HT1080 (cell line): ENCODE measurements around a stretch of chrX.

DNA sequence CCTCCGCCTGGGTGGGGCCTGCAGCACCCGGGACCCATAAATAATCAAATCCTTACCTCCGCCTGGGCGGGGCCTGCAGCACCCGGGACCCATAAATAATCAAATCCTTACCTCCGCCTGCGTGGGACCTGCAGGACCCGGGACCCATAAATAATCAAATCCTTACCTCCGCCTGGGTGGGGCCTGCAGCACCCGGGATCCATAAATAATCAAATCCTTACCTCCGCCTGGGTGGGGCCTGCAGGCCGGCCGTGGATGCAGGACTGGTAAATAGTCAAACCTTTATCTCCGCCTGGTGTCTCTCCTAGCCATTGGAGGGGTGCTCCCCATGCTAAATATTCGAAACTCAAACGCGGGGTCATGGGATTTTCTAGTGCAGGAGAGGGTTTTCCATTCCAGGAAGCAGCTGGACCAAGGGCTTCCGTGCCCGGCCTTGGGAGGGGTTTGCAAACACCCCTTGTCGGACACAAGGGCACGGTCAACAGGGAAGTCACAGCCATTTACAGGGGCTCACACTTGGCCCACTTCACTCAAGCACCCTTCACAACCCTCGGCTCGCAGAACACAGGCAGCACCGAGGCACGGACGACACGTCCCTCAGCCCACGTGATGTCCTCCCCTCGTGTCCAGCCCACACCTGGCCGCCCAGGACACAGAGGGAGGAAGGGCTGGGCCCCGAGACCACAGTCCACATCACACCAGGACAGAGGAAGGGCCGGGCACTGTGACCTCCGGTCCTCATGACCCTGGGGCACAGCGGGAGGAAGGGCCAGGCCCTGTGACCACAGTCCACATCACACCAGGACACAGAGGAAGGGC, 10.4 kb upstream of the PLCXD1 start:
RAMPAGE:
- cytosol, long total RNA, result no peak
- long total RNA, result no peak
- nucleus, long total RNA, result no peak

DNA sequence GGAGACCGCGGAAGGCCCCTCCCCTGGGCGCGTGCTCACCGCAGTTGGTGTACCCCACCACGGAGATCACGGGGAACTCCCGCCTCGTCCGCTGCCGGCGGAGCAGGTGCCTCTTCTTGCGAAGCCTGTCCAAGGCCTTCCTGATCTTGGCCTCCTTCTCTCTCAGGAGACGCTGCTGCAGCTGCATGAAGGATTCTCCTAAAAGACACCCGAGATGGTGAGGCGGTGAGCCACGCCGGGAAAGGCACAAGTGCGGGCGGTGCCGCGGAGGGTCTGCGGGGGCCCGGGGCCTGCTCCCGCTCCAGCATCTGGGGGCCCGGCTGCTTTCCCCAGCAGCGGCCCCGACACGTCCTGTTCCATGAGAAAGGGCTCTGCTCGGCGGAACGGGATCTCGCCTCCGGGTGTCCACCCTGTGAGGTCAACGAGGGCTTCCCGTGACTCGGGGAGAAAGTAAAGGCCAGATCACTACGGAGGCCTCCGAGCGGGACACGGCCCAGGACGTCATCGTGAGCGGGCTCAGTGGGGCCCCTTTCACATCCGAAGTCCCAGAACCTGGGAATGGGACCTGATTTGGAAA, 5.8 kb downstream of the GTPBP6 start:
RAMPAGE:
- cytosol, long total RNA, result no peak
- long total RNA, result no peak
- nucleus, long total RNA, result no peak

GRCh38 chrX:315825-316626, 2.6 kb downstream of the GTPBP6 start:
RAMPAGE:
- cytosol, long total RNA, result no peak
- long total RNA, result no peak
- nucleus, long total RNA, result no peak

DNA sequence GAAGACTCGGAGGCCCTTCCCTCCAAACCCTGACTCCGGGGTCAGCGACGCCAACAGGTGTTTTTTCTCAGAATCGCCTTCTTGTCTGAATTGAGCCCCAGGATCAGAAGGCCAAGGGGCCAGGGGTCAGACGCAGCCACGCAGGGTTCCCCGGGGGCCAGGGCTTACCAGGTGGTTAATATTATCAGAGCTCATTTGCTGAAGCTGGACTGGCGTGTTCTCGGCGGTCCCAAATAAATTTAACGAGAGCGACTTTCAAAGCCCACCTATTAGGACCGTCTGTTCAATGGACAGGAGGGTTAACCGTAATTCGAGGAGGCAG, 239.4 kb downstream of the CRLF2 start:
RAMPAGE:
- cytosol, long total RNA, result no peak
- long total RNA, result no peak
- nucleus, long total RNA, result no peak

DNA sequence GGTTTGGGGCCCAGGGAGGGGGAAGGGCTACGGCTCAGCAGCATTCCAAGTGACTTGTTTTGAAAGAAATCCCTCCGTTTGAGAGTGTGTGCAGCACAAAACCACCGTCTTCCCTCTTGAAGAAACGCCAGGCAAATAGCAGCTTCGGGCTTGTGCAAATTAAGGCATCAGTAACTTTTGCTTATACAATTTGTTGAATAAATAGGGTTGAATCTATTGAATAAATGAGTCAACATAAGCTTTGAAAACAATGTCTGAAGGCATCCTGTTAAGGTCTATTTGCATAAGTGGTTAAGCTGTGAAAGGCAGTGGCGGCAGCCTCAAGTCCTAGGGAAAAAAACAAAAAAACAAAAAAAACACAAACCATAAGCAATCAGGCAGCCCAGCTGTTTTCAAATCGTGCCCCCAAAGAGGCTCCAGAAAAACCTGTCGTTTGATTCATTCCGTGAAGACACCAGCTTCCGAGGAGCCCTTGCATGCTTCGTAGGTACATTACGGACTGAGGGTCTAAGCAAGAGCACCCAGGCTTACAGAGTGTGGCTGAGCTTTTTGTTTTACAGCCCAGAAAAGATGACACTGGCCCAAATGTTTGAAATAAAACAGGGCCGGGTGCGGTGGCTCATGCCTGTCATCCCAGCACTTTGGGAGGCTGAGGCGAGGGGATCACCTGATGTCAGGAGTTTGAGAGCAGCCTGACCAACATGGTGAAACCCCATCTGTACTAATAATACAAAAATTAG, 103.7 kb downstream of the CRLF2 start:
RAMPAGE:
- cytosol, long total RNA, result no peak
- long total RNA, result no peak
- nucleus, long total RNA, result no peak

GRCh38 chrX:1248328-1249125, 20.1 kb upstream of the CSF2RA start:
RAMPAGE:
- cytosol, long total RNA, result no peak
- long total RNA, result no peak
- nucleus, long total RNA, result no peak

GRCh38 chrX:1398787-1399365, 7.0 kb upstream of the SLC25A6 start:
RAMPAGE:
- cytosol, long total RNA, result no peak
- long total RNA, result no peak
- nucleus, long total RNA, result no peak

DNA sequence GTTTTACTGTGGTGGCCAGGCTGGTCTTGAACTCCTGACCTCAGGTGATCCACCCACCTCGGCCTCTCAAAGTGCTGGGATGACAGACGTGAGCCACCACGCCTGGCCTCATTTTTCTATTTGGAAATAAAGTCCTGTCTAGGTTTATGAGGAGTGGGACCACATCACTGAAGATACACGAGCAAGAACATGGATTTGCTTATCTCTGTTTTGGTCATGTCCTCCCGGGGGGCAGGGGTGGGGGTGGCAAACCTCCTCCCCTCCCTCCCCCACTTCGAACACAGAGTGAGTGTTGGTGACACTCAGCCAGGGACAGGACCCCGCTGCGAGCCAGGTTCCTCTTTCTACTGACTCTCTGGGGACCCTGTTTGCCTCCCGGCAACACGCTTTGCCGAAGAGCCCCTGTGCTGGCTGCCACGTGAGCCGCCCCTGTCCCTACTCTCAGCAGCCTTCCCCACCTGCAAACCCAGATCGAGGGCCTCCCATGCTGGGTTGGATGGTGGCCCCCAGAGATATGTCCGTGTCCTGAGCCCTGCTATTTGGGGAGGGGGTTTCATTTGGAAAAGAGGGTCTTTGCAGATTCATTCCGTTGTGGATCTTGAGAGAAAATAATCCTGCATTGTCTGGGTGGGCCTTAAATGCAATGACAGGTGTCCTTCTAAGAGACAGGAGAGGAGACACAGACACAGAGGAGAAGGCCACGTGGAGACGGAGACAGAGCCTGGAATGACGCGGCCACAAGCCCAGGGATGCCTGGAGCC, 34.7 kb downstream of the P2RY8 start:
RAMPAGE:
- cytosol, long total RNA, result no peak
- long total RNA, result no peak
- nucleus, long total RNA, result no peak

DNA sequence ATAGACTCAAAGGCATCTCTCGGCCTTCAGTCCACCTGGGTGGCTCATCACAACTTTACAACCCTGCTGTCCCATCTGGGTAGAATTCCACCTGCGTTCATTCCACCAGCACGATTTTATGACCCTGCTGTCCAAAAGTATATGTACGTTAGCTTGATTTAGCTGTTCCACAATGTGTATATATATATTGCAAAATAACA, 213.8 kb downstream of the ASMT start:
RAMPAGE:
- cytosol, long total RNA, result no peak
- long total RNA, result no peak
- nucleus, long total RNA, result no peak

RAMPAGE:
- cytosol, long total RNA, result no peak
- long total RNA, result no peak
- nucleus, long total RNA, result no peak
These were observed 306.7 kb downstream of the DHRSX start for GRCh38 chrX:2194013-2194455.

DNA sequence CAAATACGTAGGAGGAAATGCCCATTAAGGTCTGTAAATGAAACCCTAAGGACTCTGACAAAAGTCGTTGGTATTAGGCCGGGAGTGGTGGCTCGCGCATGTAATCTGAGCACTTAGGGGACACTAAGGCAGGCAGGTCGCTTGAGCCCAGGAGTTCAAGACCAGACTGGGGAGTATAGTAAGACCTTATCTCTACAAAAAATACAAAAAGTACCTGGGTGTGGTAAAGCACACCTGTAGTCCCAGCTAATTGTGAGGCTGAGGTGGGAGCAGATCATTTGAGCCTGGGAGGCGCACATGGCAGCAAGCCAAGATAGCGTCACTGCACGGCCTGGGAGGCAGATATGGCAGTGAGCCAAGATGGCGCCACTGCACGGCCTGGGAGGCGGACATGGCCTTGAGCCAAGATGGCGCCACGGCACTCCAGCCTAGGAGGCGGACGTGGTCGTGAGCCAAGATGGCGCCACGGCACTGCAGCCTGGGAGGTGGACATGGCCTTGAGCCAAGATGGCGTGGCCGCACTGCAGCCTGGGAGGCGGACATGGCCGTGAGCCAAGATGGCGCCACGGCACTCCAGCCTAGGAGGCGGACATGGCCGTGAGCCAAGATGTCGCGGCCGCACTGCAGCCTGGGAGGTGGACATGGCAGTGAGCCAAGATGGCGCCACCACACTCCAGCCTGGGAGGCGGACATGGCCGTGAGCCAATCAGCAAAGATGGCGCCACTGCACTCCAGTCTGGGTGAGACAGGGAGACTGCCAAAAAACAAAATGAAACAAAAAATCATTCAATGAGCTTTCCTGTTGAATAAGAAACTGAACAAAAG, 247.7 kb downstream of the DHRSX start:
RAMPAGE:
- cytosol, long total RNA, result no peak
- long total RNA, result no peak
- nucleus, long total RNA, result no peak

DNA sequence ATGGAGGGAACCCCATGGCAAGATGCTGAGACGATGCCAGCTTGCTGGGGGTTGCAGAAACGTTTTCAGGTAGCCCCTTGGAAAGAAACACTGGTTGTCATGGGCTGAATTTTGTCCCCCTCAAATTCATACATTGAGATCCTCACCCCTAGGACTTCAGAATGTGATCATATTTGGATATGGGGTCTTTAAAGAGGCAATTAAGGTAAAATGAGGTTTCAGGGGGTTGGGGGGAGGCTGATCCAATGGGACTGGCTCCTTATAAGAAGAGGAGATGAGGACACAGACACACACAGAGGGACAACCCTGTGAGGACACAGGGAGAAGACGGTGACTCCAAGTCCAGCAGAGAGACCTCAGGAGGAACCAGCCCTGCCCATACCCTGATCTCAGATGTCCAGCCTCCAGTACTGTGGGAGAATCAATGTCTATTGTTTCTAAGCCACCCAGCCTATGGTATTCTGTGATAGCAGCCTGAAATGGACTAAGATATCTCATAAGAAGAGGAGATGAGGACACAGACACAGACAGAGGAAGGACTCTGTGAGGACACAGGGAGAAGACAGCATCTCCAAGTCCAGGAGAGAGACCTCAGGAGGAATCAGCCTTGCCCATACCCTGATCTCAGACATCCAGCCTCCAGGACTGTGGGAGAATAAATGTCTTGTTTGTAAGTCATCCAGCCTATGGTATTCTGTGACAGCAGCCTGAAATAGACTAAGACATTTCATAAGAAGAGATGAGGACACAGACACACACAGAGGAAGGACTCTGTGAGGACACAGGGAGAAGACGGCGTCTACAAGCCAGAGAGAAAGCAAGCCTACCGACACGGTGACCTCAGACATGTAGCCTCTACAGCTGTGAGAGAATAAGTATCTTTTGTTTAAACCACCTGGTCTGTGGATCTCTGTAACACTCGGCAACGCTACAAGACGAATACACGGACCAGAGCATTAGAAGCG, 112.3 kb downstream of the DHRSX start:
RAMPAGE:
- cytosol, long total RNA, result no peak
- long total RNA, result no peak
- nucleus, long total RNA, result no peak

DNA sequence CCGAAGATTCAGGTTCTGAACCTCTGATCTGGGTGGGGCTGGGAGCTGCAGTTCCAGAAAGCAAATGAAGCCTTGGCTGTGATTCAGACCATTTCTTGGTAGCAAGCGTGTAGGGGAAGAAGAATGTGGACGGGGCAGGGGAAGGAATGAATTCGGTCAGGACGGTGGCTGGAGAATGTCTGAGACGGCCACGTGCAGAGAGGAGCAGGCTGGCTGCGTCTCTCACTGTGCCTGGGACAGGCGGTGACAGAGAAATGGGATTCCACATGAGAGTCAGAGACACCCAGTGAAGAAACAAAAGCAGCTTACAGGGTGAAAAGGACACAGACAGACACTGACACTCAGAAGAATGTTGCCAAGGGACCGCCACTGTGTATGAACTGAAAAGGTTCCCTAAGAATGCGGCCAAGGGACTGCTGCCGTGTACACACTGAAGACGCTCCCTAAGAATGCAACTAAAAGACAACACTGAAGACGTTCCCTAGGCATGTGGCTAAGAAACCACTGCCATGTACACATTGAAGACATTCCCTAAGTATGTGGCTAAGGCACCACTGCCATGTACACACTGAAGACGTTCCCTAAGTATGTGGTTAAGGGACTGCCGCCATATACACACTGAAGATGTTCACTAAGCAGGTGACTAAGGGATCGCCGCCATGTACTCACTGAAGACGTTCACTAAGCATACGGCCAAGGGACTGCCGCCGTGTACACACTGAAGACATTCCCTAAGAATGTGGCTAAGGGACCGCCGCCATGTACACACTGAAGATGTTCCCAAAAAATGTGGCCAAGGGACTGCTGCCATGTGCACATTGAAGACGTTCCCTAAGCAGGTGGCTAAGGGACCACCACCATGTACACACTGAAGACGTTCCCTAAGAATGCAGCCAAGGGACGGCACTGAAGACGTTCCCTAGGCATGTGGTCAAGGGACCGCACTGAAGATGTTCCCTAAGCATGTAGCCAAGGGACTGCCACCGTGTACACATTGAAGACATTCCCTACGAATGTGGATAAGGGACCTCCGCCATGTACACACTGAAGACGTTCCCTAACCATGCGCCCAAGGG, 49.0 kb downstream of the DHRSX start:
RAMPAGE:
- cytosol, long total RNA, result no peak
- long total RNA, result no peak
- nucleus, long total RNA, result no peak

GRCh38 chrX:2463911-2464358, 36.8 kb downstream of the DHRSX start:
RAMPAGE:
- cytosol, long total RNA, result no peak
- long total RNA, result no peak
- nucleus, long total RNA, result no peak

DNA sequence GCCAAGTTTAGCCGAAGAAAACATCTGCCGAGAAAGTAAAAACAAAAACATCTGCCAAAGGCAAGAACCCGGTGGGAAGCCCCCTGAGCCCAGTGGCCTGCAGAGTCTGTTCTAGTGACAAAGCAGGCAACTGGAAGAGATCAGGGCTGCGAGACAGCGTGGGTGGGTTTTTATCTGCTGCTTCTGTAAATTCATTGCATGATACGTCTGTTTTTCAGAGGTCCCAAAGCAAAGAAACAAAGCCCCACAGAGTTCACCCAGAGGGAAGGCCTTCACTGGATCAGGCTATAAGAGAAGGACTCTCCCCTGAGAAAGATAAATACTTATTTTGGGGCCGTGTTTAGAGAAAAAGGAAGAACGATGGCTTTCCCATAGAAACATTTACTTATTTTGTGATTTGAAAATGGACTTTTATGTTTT, 26.4 kb upstream of the CD99 start:
RAMPAGE:
- cytosol, long total RNA, result no peak
- long total RNA, result no peak
- nucleus, long total RNA, result no peak

DNA sequence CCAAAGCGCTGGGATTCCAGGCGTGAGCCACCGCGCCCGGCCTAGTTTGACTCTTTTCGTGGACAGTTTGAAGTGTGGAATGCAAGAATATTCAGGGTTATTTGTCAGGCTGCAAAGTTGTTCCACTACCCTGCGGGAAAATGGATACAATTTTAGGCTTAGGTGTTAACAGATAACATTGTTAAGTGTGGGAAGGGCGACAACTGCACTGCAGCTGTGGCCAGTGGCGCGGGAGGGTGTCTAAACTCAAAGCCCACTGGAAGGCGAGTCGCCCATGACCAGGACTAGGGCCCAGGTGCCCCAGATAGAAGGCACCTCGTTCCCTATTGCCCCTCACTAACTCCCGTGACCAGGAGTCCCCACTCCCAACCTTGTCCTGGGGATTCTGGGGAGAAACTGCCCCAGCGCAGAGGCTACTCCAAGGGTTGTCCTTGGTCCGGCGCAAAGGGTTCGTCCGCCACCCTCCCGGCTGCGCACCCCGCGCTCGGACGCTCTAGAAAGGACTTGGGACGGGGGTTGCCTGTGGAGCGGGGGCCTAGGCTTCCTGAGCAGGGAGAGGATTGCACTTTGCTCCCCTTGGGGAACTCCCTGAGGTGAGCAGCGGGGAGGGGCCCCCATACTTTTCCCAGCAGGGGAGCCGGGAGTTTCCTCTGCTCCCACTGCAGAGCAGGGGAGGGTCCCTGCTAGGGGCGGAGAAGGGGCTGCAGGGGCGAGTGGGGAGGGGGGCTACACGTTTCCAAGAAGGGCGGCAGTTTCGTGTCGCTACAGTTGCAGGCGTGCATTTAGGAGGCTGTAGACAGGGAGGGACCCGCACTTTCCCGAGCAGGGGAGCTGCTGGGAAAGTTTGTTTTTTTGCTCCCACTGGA, 902 bp upstream of the CD99 start:
RAMPAGE:
- cytosol, long total RNA, result no peak
- long total RNA, result no peak
- nucleus, long total RNA, result no peak

DNA sequence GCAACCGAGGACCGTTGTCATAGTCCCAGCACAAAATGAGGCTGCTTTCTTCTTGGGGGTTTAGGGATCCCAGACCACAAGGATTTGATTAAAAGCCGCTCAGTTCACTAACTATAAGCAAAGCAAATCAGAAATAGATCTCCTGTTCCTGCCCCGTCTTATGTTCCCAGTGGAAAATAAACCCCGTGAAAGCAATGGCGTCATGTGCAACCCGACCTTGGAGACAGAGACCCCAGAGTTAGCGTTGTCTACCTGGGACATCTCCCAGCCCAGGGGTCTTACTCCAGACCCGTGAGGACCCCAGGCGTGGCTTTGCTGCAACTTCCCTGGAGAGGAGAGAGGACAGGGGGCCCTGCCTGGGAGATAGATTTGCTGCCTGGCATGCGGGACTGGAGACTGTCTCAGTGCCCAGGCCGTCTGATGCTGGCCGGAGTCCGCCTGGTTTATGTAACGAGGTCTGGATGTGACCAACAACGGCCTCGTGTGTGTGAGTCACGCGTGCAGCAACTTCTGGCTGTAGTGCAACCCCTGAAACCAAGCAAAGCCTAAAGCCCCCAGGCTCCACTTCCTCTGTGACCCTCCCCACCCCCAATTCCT, 15.6 kb downstream of the XG start:
RAMPAGE:
- cytosol, long total RNA, result no peak
- long total RNA, result no peak
- nucleus, long total RNA, result no peak

DNA sequence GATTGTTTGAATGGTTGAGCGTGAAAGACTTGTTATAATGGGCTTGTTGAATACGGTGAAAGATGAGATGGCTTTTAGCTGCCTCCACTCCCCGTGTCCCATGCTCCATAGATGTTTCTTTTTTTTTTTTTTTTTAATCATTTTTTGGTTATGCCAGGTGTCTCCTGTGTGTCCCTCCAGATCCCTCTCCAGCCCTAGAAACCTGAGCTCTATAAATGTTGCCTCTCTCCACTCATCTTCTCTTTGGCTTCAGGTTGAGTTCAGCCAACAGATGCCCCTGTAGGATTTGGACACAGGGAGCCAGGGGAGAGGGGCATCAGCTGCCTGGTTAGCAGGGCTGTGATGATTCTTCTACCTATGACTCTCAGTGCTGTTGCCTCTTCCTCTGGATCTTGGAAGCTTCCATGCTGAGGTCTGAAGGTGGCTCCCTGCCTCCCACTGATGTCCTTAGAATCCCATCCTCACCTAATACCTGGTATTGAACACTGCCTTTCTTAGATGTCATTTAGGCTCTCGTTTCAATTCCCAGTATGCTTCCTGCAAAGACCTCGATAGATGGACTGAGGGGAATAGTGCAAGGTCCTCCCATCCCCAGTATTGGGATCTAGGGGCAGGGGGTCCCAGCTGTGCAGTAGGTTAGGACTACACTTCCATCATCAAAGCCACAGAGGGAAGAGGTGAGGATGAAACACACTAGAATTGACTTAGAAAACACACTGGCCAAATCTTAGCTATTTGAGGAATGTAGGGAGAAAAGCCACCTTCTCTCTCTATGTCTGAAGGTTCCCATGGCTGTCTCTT, 24.2 kb downstream of the ARSD start:
RAMPAGE:
- cytosol, long total RNA, result no peak
- long total RNA, result no peak
- nucleus, long total RNA, result no peak

DNA sequence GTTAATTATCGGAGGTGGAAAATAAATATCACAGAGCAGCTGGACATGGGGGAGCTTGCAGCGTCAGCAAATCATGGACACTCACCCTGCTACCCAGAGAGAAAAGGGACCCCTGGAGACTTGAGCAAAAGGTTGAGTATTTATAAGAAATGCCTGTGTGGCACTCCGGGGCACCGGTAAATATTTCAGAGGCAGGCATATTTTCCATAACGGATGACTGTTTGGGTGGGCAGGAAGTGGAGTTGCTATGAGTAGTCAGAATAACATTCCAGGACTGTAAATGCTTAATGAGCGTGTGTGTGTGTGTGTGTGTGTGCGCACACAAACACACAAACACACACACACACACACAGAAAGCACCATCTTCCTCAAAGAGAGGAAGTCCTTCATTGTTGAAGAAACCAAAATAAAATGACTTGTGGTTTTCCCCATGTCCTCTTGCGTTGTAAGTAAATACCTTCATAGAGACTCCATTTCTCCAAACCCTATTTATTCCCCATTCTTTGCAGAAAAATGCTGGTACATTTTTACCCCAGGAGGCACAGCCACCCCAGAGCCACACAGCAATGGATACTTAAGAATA, 74.6 kb downstream of the MXRA5 start:
RAMPAGE:
- cytosol, long total RNA, result no peak
- long total RNA, result no peak
- nucleus, long total RNA, result no peak

DNA sequence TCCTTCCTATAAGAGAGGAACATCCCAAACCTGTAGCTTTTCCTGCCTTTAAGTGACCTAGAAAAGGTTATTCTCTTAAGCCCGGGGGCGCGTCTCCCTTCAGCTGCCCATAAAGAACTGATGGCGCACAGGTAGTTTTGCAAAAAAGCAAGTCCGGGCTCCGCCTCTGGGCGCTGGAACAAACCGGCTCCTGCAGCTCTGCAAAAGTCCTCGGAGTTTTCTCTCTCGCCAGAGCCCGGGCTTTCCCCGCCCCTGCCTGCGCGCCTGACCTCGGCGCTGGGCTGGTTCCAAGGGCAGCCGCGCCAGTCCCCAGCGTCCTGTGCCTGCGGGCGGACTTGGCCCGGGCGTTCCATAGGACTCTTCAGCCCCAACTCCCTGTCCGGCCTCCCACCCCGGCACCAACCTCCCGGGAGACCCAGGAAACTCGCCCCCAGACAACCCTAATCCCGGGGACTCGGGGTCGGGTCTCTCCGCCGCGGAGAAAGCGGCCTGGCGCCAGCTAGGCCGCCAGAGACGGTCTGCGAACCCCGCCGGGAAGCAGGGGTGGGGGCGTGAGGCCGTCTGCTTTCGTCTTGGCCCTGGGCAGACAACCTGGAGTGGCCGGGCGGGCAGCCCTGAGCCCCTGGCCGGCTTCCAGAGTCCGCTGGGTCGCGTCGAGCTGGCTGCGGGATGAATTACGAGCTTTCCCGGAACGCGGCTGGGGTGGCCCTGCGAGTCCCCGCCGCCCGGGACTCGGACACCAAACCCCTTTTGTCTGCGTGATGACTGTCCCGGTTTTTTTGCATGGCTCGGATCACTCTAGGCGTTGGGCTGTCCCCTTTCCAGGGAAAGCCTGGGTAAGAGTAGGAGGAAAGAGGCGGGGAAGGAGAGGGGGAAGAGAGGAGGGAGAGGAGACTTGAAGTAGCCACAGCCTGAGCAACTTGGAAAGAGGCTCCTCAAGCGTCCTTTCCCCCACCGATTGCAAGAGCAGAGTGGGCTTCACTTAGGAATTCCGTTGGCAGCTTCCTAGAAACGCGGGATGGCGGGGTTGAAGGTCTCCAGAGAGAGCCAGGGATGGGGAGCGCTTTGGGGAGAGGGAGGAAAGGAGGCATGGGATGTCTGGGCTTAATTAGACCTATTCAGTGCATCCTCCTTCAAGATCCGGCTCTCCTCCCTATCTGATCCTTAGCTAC, 907 bp downstream of the MXRA5 start:
RAMPAGE:
- cytosol, long total RNA, result no peak
- long total RNA, result no peak
- nucleus, long total RNA, result no peak